Metastatic Lung Carcinoma in the Adrenal Gland (tissue), 1 donor: ENCODE results near the genes ZNF668, PRSS36, ITGAD and TP53TG3D.

DNA sequence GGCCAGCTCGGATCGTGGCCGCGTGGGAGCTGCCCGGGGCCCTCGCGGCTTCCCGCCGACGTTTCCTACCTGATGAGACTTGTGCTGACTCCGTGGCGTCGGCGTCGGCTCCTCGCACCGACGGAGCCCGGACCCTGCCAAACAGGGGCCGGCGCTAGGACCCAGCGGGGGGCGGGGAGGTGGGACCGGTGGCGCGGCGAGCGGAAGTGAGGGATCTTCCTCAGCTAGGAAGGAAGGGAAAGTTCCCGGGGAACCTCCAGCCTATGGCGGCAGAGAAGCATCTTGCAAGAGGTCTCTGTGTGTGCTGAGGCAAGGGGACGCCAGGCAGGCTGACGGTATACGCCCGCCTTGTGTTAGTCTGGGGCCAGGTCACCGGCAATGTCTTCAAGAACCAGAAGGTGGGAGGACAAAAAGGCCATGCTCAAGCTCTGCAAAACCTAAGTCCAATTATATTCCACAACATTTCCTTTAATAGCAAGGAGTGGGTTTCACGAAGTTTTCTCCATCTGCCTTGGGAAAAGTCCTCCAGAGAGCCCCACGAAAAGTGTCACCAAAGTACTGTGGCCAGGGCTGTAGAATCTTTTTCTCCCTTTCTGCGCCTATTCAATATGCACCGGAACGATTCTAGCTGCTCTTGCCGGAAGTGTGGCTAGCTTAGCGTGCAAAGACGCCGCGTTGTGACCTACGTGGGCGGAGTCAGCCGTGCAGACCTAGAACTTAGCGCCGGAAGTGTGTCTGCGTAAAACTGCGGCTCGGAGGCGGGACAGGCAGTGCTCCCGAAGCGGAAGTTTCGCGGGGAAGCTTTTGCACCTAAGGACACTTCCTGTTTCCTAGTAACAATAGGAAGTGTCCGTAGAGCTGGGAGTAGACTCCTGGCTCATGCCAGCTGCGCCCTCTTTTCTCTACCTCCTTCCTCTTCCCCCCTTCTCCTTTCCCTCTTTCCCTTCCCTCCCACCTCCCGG, at the start of gene ZNF668:
Gene ZNF668, minus strand, starts transcription at position 651 of the 962 bp plus-strand sequence.
- PRO-cap: bidirectional peak, plus-strand start at position 227 of the sequence, minus-strand start at position 136 of the sequence; bidirectional peak, plus-strand start at position 842 of the sequence, minus-strand start at position 626 of the sequence

DNA sequence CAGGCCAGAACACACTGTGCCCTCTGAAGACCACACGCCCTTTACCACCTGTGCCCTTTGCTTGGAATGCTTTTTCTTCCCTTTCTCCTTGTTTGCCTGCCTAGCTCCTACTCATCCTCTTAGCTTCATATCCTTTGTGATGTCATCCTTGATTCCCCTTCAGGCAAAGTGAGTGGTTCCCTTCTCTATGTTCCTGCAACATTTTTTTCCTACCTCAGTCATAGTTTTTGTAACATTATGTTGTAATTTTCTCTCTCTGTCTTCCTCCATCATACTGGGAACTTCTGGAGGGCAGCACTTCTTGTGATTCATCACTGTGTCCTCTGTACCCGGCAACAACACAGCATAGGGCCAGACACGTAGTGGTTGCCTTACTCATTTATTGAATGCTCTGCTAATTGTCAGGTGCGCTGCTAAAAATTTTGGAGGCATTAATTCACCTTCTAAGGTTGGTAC, 973 bp downstream of the KAT8 start:
- PRO-cap: no peak

DNA sequence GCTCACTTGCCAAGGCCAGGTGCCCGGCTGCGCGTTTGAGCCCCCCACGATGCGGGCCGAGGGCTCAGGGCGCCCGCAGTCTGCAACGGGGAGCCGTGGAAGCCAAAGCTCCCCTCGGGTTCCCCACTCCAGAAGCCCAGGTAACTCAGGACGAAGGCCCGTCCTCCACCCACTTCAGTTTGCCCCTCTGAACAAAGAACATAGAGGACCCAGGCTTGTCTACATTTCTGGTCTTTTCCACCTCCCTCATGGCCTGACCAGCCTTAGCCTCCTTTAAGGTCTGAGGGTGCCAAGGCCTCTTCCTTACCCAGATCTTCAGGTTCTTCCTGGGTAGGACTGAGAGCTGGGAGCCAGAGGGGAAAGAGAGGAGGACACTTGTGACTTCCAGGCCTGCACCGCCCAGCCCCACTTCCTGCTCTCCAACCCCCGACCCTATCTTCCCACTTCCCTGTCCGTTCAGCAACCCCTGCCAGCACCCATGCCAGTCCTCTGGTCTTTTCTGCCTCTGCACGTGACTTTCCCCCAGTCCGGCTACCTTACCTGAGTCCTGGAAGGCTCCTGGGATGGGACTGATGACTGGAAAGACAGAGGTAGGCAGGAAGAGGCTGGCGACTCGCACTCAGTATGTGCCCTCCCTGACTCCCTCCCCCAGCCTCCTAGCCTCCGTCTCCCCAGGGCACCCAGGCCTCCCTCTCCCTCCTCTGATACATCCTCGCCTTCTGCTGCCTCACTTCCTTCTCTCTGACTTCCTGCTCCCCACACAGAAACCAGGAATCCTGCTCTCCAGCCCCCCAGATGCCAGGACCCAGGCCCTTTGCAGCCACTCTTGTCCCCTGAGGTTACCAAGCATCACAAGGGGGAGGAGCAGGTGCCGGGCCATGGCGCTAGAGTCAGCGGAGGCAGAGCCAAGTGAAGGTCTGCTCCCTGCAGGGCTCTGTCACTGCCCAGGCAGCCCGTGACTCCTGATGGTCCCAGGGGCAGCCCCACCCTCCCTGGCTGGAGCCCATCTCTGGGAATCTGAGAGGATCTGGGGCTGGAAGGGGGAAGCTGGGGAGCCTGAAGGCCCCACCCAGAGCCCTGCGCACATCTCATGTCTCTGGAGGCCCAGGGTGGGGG, at the start of gene PRSS36:
Gene PRSS36, minus strand, starts transcription at position 911 of the 1,116 bp plus-strand sequence.
- PRO-cap: no peak

- PRO-cap: no peak
These were observed 10.9 kb downstream of the PYCARD start for GRCh38 chr16:31191296-31192510.

DNA sequence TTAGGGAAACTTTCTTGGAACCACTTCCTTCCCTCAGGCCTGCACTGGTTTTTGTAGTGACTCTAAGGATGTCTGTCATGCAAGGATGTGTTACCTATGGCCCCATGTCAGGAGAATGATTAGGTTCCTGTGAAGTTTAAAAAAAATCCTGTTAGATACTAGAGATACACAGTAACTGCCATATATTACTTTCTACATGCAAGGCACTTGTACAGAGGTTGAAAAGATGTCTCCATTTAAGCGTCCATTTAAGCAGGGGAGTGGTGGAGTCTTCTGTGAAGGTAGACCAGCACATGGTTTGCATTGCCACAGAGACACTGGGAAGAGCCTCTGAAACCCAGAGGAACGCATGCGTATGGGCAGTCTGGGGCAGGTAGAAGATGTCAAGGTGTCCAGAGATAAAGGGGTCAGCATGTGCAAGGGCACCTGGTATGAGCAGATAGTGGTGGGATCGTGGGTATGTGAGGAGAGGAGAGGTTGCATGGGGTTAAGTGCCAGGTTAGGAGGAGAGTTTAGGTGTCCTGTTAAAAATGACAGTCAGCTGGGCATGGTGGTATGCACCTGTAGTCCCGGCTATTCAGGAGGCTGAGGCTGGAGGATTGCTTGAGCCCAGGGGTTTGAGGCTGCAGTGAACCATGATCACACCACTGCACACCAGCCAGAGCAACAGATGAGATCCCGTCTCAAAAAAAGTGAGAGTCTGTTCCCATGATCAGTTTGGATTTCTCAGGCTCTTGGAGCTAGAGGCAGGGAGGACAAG, 3.2 kb downstream of the PYCARD start:
- PRO-cap: no peak

DNA sequence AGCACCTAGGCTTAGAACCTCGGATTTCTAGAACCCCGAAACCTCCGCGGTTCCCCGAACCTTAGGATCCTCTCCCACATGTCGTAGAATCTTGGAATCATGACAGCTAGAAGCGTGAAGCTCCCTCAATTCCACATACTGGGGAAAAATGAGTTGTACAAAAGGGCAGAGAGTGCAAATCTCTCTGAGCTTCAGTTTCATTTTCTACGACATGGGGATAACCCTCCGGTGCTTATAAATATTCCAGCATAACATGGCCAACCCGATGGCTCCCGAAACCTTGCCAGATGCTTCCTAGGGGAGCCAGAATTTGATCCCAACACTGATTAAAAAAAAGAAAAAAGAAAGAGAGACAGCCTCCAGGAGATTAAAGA, 487 bp upstream of the PYCARD start:
- PRO-cap: no peak

- PRO-cap: no peak
These were observed 4.7 kb upstream of the ITGAX start for GRCh38 chr16:31350000-31350986.

DNA sequence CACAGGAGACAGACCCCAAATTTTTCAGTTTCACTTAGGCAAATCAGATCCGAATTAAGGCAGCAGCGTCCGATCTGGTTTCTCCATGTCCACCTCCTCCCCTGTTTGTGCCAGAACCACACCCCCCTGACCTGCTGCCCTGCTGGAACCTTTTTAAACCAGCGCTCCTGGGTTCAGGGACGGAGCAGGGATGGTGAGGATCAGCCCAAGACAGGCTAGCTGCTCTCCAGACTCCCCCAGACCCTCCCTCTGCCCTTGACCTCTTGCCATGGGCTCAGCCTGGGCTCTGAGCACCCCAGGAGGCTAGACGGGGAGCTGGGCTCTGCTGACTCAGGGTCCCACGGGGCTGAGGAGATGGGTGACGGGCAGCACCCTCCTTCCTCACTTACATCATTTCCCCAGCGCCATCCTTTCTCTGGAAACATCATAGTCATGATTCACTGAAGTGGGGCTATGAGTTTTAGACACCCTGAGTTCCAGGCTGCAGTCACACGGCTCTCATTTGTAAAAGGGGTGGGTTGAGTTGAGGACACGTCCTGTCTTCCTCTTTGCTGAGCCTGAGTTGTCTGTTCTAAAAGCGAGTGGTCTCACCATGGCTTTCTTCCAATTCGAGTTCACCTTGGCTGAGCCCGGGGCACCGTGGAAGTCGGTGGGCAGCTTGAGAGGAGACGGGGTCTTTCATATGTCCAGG, 3.1 kb upstream of the ITGAX start:
- PRO-cap: no peak

DNA sequence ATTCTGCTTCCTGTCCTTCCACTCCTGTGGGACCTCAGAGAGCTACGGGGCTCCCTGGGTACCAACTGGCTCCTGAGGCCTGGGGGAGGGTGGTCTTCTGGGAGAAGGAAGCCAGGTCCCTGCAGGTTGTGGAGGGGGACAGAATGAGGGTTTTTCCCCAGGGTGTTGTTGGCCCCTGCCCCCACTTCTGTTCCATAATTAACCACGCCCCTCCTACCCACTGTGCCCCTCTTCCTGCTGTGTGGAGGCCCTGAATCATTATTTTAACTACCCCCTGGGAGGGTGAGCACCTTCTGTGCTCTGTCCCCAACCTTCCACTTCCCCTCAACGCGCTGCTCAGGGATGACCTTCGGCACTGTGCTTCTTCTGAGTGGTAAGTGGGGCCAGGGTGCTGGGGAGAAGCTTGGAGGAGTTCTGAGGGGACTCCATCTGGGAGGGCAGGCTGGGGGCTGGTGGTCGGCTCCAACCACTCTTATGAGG, at the start of gene ITGAD:
Gene ITGAD, plus strand, starts transcription at position 317 of the 480 bp plus-strand sequence.
- PRO-cap: no peak

DNA sequence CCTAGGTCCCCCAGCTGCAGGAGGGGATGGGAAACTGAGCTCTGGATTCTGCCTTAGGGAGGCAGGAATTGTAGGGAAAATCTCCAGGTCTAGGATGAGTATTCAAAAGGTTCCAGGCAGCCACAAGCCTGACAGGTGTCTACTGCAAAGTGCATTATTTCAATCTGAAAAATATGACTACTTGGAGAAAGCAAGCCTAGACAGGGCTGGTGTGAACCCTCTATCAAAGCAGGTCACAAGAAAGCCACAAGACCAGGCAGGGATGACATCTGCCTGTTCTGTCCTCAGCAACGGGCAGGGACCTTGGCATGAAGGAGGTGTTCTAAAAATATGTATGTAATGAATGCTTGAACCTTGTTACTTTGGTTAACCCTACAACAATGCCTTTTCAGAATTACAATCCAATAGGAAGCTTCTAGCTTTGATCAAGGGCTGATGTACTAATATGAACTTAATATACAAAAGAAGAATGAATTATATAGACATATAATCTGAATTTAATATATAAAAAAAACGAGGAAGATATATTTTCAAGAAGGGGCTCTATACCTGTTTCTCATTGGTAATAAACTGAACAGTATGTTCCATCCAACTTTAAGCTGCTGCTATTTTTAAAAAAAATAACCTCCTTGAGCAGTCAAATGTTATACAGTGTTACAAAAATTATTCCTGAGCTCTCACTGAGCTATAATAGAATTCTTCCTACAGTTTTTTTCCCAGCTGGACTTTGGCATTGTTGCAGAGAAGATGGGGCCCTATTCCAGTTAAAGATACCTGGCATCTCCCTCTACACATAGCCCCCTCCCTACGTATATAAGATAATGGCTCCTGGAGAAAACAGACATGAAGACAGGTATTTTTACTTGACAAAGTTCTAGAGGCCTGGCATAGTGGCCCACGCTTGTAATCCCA, 1.4 kb upstream of the COX6A2 start:
- PRO-cap: no peak

DNA sequence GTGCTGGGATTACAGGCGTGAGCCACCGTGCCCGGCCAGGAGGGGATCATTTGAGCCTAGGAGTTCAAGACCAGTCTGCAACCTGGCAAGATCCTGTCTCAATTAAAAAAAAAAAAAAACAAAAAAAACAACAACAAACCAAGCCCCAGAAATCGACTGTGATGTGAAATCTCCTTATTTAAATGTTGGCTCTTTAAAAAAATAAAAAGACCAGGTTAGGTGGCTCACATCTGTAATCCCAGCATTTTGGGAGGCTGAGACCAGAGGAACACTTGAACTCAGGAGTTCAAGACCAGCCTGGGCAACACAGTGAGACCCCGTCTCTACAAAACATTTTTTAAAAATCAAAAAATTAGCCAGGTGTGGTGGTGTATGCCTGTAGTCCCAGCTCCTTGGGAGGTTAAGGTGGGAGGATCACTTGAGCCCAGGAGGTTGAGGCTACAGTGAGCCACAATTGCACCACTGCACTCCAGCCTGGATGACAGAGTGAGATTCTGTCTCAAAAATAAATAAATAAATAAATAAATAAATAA, 4.9 kb upstream of the ARMC5 start:
- PRO-cap: no peak

GRCh38 chr16:31458403-31458508, 1.0 kb upstream of the ARMC5 start:
- PRO-cap: no peak

GRCh38 chr16:31475902-31477031, 4.3 kb downstream of the TGFB1I1 start:
- PRO-cap: unidirectional peak, plus-strand start at chr16:31476426; bidirectional peak, plus-strand start at chr16:31477155, minus-strand start at chr16:31477005

- PRO-cap: no peak
These were observed 6.9 kb downstream of the SLC5A2 start for GRCh38 chr16:31489789-31490328.

DNA sequence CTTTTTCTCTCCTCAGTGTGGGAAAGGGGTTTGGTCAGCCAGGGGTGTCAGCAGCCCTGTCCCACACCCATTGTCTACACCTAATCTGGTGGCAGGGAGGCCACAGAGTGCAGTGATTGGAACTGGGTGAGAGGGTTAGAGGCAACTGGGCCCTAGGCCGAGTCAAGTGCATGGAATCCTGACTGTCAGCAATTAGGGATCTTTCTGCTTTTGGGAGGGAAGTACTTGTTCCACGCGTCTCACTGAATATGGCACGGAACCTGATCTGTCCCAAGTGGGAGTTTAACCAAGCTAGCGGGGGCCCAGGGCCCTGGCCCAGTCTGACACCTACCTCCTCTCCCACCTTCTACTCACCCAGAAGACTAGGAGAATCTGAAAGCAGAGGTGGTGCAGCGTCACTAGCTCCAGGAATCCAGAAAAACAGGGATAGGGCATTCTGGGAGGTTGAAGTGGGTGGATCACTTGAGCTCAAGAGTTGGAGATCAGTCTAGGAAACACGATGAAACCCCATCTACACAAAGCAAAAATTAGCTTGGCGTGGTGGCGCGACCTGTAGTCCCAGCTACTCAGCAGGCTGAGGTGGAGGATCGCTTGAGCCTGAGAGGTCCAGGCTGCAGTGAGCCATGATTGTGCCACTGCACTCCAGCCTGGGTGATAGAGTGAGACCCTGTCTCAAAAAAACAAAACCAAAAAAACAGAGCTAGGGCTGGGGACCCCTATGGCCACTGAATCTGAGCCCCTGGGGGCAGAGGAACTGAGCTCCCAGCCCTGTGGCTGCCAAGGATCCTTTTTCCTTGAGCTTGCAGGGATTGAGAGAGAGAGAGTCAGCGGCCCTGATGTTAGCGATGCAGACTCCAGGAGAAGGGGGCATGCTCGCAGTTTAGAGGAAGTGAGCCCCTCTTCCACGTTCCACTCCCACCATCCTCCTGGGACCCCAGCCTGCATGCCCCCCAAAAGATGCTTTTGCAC, 2.8 kb upstream of the KRBOX5 start:
- PRO-cap: no peak

DNA sequence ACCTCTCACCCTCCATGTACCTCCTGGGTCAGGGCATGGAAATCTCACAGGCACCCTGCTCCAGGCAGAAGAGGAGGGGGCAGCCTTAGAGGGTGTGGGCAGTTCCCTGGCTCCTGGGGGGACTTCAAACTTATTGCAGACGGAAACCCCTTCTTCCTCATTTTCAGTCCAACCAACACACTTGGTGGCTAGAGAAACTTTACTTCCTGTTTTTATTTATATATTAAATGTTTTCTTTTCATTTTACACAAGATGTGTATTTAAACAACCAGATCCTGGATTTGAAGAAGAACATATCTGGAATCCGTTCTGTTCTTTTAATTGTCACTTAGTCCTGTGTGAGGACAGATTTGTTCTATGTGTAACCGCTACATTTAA, 3.6 kb upstream of the ZNF267 start:
- PRO-cap: no peak

GRCh38 chr16:32253218-32253583, at the start of gene TP53TG3D:
TP53TG3D (plus strand) TSS chr16:32253286.
- PRO-cap: no peak

- PRO-cap: no peak
These were observed 849 bp downstream of the TP53TG3D start for GRCh38 chr16:32253959-32254311.

DNA sequence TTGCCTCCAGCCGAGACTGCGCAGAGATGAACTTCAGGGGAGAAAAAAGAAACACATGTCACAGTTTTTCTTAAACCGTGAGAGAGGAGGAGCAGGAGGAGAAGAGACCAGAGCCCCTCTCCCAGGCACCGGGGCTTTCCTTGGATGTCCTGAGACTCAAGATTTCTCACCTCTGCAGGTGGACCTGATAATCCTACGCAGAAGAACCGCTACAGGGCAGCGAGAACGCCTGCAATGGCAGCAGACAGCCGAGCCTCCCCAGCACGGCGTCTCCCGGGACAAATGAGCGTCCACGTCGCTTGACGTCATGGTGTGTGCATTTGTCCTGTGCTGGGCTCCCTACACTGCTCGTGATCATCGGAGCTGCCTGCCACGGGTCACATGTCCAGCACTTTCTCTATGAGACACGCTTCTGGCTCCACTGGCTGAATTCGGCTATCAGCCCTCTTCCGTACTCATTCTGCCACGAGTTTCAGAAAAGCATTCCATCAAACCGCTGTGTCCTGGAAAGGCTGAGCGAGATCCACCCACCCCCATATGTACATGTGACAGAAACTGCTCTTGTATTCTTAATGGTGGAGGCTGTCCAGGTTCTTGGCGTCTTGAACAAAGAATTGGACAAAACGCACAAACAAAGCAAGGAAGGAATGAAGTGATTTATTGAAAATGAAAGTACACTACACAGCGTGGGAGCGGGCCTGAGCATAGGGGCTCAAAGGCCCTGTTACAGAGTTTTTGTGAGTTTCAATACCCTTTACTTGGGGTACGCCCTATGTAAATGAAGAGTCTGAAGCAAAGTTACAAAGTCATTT, 28.4 kb upstream of the SHCBP1 start:
- PRO-cap: no peak

DNA sequence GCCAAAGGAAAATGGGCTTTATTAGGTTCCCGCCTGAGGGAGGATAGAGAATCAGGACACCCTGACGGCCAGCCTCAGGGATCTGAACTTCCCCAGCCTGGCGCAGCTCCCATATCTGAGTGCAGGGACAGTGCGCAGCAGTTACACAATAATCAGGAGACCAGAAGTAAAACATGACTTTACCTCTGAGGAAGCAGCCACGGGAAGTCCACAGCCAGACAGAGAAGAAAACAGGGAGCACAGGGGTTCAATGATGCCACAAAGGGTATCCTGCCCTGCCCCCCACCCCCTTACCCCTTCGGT, 21.7 kb downstream of the ORC6 start:
- PRO-cap: no peak